Peritoneum (tissue), 1 donor: ENCODE data around the genes ZBTB21 and TFF3.

DNA sequence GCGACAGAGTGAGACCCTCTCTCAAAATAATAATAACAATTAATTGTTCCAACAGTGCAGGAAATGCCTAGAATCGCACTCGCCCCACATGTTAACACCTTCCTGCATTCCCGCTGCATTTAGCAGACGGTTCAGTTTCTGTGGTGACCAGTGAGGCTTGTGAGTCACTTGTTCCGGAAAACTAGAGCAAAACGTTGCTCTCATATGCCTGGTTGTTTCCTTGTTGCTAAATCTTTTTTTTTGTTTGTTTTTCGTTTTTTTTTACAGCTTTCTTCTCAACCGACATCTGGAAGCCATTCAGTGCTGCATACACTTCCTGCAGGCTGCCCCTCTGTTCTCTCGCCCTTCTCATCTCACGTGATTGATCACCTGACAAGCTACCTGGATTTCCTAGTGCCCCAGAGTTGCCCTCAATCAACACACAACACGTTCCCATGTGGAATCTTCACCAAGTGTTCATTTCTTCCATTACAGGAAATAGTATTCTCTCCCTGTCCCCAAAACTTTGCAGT, 57.0 kb upstream of the TMPRSS2 start:
- PRO-cap: no peak

GRCh38 chr21:41616067-41616648, 108.2 kb upstream of the TMPRSS2 start:
- PRO-cap: no peak

DNA sequence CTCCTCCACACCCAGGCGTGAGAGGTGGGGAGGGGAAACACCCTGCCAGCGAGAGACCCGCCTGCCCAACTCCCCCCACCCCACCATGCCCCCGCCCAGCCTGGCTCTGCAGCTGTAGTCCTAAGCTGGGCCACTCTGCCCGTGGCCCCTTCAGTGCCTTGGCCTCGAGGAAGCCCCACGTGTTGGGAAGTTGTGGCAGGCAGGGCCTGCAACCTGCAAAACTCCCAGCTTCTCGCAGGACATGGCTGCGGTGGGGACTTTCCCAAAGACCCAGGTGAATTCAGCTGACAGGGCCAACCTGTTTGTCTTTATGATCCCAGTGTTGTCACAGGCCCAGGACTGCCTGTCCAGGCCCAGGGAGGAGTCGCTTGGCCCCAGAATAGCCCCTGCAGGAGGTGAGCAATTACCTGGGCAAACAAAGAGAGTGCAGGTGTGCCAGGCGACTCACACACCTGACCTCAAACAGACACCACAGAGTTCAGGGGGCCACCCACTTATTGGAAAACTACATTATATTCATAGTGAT, 62.8 kb downstream of the RIPK4 start:
- PRO-cap: no peak

DNA sequence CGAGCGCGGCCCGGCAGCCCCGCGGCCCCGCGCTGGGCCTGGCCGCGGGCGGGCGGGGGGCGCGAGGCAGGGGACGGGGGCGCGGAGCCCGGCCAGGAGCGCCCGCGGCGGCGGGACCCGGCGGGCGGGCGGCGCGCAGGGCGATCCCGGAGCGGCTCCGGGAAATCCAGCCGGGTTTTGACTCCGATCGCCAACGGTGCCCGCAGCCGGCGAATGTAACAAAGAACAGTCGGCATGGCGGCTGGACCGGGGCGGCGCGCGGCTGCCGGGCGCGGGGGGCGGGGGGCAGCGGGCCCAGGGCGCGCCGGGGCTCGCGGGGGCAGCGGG, 302 bp downstream of the PRDM15 start:
- PRO-cap: no peak

GRCh38 chr21:41953271-41953576, 594 bp downstream of the C2CD2 start:
- PRO-cap: no peak

DNA sequence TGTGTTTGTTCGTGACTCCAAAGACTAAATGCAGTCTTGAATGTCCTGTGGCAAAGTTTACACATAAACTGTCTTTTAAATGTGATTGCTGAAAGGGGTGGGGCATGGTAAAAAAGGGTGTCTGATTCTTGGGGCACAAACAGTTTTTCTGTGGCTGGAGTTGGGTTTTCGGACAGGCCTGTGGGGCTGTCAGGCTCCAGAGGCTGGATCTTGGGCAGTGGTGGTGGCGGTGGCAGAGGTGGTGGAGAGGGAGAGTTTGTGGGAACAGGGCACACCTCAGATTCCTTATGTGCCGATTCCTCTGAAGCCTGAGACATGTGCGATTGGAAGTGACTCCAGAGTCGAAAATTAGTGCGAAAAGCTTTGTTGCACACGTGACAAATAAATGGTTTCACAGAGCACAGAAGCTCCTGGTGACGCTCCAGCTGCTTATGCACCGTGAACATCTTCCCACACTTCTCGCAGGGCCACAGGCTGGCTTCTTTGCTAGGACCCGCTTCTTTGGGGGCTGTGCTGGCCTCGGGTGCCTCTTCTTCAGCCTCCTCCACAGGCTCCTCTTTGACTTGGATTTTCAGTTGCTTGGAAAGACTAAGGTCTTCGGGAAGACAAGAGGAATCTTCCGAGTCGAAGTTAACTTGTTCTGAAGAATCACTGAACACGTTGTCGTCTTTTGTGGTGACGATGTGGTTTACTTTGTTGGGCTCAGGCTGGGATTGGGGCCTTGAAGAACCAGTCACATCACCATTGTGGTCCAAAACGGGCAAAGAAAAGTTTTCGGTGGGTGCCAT, 19.1 kb downstream of the ZBTB21 start:
- PRO-cap: no peak

- PRO-cap: bidirectional peak, plus-strand start at chr21:42010127, minus-strand start at chr21:42009945; bidirectional peak, plus-strand start at chr21:42010487, minus-strand start at chr21:42010354
These were observed at the start of gene ZBTB21 for GRCh38 chr21:42009796-42010453. ZBTB21 (minus strand) TSS chr21:42010360.

GRCh38 chr21:42021668-42022710, 11.8 kb upstream of the ZBTB21 start:
- PRO-cap: no peak

GRCh38 chr21:42089117-42089827, 18.2 kb downstream of the UMODL1 start:
- PRO-cap: no peak

GRCh38 chr21:42269392-42269770, 45.8 kb downstream of the TFF3 start:
- PRO-cap: no peak

DNA sequence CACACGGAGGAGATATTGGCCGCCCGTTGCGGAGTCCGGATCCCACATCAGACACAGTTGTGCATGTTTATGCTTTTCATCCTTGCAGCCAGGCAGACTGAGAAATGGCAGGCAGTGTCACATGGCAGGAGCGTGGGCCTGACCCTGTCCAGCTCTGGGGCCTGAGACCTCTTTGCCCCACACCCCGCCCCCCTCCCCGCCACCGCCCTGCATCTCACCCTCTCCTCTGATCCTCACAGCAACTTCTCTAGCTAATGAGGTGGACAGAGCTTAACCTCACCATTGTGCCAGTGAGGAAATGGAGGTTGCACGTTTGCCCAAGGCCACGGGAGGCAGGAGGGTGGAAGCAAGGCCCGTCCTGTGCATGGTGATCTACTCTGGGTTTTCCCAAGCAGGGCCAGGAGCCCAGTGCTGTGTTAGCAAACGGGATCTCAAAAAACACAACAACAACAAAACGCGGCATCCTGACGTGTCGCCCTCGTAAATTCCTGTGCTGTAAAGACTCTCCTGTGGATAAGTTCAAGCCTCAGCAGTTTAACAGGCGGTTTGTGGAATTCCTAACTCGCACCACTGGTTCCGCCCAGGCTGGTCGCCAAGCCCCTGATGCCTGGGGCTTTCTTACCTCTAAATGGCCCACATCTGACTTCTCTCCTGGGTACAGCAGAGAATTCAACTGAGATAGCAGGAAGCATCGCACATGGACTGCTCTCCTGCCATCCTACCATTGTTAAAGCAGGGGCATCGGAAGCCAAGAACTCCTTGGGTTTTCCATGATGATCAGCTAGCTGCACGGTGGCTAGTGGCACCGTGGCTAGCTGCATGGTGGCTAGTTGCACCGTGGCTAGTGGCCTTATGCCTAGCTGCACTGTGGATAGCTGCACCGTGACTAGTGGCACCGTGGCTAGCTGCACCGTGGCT, 39.1 kb downstream of the TFF3 start:
- PRO-cap: no peak

DNA sequence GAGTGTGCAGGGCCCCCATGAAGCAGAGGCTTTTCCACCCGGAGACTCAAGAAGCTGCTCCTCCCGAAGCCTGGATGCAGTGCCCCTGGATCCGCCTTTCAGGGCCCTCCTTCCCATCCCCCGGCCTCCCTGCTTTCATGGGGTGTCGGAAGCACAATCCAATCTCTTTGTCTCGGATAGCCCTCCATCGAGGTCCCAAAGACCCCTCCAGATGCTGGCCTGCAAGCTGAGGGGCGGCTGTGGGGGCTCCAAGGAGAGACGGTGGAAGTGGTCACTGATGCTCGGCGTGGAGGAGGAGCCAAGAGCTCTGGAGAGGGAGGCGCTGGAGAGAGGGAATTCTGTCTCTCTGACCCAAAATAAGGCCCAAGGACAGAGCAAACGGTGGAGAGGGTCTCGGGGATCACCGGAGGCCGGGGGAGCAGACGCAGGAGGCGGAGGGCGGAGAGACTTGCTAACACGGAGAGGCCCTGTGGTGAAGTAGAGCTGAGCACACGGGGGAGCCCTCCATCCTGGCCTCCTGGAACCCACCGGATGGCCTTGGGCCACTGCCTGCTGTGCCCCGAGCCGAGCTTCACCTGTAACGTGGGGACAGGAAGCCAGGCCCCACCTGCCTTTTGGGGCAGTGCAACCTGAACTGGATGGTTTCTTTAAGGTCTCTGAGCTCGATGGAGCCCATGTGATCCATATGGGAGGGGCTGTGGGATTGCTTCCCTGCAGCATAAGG, 36.1 kb downstream of the TFF3 start:
- PRO-cap: no peak

DNA sequence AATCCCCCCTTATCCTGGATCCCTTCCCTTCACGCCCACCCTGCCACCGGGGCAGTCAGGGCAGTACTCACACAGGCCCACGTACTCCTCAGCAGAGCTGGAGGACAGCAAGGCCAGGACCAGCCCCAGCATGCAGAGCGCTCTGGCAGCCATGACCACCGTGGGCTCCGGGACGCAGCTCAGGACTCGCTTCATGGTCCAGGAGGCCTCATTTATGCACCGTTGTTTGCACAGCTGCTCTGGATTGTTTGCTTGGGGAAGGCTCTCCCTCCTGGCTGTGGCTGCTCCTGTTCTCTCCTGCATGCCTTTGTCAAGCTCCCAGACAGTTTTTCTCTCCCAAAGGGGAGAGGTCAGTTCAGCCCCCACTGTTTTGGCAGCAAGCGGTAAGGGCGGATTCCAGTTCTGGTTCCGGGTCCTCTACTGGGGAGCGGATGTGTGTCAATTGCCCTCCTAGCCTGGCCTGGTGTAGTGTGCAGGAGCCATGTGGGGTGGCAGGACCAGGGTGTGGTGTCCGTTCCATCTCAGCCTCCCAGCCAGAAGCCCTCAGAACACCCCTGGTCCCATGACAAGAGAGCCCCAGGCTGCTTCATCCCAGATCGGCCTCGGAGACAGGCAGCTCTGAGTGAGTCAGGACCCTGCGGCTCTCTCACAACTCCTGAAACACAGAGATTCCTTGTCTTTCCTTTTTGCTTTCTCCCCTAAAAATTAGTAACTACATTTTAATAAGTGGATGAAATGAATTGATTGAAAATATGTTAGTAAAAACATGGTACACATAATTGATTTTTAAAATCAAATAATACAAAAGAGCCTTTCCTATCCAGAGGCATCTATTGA, at the start of gene TFF3:
Gene TFF3, minus strand, starts transcription at position 188 of the 837 bp plus-strand sequence.
- PRO-cap: no peak

GRCh38 chr21:42462410-42463091, 33.5 kb downstream of the RSPH1 start:
- PRO-cap: no peak

DNA sequence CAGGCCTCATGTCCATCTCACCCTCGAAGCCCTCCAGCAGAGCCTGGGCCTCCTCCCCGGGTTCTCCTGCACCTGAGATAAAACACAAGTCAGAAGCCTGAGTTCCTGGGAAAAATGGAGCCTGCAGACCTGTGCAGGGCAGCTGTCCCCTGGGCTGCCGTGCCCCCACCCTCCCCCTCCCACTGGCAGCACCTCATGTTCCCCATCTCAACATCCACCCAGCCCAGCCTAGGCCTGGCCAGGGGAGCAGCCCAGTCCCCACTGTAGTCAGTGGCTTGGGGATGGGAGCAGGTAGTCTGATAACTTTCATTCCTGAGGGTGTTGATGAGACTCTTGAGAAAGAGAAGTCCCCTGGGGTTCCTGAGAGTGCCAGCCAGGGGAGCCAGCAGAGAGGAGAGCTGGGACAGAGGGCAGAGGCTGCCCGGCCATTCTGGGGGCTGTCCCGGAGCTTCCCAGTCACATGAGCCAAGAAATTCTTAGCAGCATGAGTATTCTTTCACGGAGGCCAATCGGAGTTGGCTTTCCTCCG, 20.0 kb downstream of the RSPH1 start:
- PRO-cap: no peak

DNA sequence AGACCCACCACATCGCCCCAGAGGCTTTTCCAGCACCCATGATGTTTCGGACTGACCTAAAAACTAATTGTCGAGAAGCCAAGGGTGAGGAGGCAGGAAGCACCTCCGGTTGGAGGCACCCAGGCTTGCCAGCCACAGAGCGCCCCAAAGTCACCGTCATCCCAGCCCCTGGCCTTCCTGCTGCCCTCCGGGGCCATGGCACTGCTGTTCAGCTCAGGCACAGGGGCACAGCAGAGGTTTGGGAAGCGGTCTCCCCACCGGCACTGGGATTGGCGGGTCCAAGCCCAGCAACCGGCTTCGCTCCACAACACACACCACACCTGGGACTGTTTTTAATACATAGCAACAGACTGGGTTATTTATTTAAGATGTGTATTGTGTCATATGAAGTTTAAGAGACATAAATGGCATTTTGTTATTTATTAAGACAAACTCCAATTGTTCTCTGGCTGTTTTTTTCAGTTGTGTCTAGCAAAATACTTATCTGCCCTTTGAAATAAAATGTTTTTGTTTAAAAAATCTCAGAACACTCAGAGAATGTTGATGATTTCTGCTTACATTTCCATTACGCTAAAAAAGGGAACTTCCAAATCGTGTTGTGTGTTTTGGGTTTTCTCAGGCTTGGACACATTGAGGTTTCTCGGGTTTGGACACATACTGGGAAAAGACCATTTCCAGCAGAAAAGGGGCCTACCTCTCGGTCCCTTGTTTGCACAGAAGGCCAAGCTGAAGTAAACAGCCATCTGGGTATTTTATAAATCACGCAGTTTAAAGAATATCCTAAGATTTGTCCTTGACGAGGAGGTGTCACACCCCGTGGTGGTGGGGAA, 67.5 kb downstream of the SLC37A1 start:
- PRO-cap: no peak

DNA sequence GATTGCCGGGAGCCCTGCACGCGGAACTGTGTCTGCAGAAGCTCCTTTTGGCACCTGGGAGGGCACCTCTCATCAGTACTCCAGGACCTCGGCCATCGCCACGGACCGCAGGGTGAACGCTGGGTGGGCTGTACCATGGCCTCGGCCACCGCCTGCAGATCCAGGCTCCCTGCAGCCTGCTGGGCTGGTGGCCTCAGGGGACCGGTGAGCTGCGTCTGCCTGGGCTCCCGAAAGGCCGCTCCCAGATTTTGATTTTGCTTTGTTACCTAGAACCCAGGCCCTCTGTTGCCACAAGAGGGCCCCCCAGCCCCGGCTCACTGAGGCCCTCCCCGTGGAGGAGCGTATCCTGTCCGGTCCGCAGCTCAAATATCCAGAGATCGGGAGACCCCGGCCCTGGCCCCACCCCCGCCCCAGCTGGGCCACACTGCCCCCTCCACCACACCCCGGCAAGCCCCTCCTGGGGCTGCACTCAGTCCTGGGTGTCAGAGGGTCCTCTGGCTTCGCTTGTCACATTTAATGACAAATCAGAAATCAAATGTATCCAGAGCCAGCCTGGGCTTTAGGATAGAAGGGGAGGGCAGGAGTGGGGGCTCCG, 60.2 kb upstream of the PDE9A start:
- PRO-cap: no peak

GRCh38 chr21:42593731-42594254, 59.6 kb upstream of the PDE9A start:
- PRO-cap: no peak

DNA sequence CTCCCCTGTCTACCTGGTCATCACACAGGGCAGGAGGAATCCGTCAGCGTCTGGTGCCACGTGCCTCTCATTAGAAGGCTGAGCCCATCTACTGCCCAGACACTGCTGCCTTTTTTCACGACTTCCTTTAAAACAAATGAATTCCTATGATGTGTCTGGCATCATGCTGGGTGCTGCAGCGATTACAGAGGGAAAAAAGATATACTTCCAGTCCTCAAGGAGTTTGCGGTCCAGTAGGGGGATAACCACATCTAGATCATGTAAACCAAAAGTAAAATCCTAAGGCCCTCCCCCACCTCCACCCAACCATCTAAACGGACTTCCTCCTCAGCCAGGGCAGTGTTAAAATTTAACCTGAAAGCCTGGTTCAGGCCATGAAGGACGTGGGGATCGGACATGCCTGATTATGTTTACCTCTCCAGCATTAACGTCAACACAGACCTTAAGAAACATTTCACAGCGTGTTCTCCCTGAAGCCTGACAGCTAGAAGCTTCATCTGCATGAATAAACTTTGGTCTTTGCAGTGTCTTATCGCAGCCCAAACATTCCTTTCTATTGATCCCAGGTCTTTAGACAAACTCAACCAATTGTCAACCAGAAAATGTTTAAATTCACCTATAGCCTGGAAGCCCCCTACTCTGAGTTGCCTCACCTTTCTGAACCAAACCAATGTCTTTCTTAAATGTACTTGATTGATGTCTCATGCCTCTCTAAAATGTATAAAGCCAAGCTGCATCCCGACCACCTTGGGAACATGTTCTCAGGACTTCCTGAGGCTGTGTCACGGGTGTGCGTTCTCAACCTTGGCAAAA, 29.0 kb upstream of the PDE9A start:
- PRO-cap: no peak

DNA sequence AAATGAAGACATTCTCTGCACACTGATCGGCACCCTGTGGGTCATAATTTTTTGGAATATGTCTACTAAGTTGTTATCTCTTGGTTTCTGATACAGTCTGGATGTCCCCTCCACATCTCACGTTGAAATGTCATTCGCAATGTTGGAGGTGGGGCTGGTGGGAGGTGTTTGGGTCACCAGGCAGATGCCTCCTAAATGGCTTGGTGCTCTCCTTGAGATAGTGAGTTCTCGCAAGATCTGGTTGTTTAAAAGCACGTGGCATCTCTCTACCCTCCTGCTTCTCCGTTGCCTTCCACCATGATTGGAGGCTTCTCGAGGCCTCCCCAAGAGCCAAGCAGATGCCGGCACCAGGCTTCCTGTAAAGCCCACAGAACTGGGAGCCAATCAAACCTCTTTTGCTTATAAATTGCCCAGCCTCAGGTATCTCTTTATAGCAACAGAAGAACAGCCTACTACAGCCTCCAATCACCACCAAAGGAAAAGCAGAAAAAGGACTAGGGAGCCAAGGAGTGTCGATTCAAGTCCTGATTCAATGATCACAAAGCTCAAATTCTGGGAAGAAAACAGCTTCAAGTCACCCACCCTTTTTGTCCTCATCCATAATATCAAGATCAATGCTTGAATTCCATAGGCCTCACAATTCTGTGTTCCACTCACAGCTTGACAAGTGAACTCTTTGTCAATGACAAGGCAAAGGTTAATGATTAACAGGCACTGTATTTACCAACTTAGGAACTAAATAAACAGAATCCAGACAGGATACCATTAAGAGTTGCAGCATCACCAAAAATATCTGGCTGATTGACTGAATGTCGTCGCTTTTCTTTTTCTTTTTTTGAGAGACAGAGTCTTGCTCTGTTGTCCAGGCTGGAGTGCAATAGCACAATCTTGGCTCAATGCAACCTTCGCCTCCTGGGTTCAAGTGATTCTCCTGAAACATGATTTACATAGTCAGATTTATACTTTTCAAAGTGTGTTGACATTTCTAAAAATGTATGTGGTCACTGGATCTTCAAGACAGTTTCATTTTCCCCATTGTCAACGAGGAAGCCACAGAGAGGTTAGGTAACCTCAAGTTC, 80.7 kb downstream of the PDE9A start:
- PRO-cap: no peak